Melanocyte of skin (primary cell): ENCODE results near the genes OR2L13 and OR2T29.

GRCh38 chr1:247357481-247358153 lies 25.9 kb upstream of the ZNF496 start:
- CAGE, long polyA plus RNA, 2 experiments, result no peak in any of the 2 experiments

- CAGE, long polyA plus RNA, 2 experiments, result no peak in any of the 2 experiments
Observed at GRCh38 chr1:247358787-247359558, 27.3 kb upstream of the ZNF496 start.

DNA sequence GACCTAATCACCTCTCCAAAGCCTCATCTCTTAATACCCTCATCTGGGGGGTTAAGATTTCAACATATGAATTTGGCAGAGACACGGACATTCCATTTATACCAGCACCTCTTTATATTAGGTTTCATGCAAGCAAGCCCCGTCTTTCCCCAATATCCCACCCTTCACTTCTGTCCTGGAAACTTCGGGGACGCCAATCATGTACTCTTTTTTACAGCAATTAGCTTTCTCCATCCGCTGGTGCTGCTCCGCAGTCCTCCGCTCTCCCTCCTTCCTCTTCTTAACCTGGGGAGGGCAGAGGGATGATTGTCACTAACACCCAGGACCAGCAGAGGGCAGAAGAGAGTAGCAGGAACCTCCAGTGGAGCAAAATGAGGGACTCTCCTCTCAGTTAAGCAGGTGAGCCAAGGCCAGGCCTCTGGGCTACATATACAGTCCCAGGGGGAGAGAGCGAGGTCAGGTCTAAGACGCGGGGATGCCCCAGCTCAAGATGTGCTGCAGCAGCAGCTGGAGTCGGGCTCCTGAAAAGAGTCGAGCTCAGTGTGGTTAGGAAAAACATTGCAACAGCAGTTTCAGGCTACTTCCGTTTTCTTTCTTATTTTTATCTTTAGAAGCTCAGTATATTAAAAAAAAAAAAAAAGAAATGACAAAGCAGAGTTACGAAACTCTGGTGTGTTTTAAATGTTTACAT lies 25.9 kb upstream of the NLRP3 start:
- CAGE, long polyA plus RNA, 2 experiments, result no peak in any of the 2 experiments

DNA sequence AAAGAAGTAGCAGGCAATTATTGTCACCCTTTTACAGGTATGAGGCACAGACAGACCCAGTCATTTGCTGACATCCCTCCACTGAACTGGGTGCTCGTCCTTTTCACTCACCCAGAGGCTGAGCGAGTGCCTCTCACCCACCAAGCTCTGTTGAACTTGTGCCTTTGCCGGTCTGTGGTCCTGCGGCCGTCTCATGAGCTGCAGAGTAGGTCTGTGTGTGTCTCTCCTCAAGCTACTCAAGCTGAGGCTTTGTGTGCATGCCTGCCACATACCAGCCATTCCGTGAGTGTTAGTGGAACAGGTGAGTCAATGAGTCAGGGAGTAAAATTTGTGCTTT lies 635 bp upstream of the NLRP3 start:
- CAGE, long polyA plus RNA, 2 experiments, result no peak in any of the 2 experiments

GRCh38 chr1:247424382-247425047 lies 8.5 kb downstream of the NLRP3 start:
- CAGE, long polyA plus RNA, 2 experiments, result no peak in any of the 2 experiments

GRCh38 chr1:247432521-247433064 lies 16.6 kb downstream of the NLRP3 start:
- CAGE, long polyA plus RNA, 2 experiments, result no peak in any of the 2 experiments

- CAGE, long polyA plus RNA, 2 experiments, result no peak in any of the 2 experiments
Observed at GRCh38 chr1:247440138-247440748, 17.7 kb downstream of the OR2B11 start.

GRCh38 chr1:247518132-247518674 lies 18.0 kb downstream of the OR2C3 start:
- CAGE, long polyA plus RNA, 2 experiments, result no peak in any of the 2 experiments

GRCh38 chr1:247855241-247855637 lies 1.7 kb upstream of the TRIM58 start:
- CAGE, long polyA plus RNA, 2 experiments, result no peak in any of the 2 experiments

GRCh38 chr1:248094760-248095265 lies at the start of gene OR2L13:
TSS of gene OR2L13 (plus strand) at chr1:248095184.
- CAGE, long polyA plus RNA, 2 experiments, result no peak in any of the 2 experiments

- CAGE, long polyA plus RNA, 2 experiments, result no peak in any of the 2 experiments
Observed at GRCh38 chr1:248562601-248563213, at the start of gene OR2T29. TSS of gene OR2T29 (minus strand) at chr1:248562772.

DNA sequence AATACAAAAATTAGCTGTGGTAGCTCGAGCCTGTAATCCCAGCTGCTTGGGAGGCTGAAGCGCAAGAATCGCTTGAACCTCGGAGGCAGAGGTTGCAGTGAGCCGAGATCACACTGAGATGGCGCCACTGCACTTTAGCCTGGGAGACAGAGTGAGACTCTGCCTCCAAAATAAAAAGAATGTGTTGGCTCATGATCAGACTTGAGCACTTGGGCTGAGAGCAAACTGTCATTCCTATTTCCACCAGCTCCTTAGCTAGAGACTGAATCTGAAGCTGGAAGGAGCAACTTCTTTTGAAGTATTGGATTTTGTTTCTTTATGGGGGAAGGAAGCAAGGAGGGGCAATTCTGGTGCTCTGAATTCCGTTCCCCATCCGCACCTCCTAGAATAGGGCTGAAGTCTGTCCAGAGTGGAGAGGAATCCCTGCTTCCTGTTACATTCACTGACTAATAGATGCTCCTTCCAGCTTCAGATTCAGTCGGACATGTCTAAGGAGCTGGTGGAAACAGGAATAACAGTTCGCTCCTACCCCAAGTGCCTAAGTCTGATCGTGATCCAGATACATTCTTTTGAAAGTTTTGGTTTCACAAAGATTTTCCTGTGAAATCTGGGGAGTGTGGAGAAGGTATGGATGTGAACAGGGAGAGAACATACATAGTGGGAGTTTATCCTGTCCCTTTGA lies 3.9 kb downstream of the ZNF672 start:
- CAGE, long polyA plus RNA, 2 experiments, result no peak in any of the 2 experiments

DNA sequence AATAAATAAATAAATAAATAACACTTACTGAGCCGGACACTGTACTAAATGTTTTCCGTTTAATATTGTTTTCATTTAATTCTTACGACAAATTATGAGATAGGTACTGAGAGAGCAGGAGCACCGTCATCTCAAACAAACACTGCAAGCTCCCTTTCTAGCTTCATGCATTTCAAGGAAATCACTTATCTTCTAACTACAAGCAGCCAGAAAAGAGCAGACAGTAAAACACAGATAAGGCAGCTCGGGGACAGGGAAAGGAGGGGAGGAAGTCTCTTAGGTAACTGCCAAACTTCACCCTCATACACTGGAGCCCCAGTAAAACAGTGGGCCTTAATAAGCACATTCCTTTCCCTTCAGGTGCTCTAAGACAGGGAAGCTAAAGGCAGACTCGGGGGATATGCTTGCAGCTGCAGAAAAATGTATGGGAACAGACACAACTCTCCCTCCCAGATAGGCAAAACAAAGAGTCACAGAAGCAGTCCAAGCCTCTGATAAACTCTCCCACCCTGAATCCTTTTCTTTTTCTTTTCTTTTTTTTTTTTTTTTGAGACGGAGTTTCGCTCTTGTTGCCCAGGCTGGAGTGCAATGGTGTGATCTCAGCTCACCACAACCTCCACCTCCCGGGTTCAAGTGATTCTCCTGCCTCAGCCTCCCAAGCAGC lies 16.5 kb upstream of the PGBD2 start:
- CAGE, long polyA plus RNA, 2 experiments, result no peak in any of the 2 experiments